REH cell (cell line): ENCODE measurements around a stretch of chr10.

GRCh38 chr10:124029315-124029973, 64.0 kb downstream of the CHST15 start:
- PRO-cap: no peak

- PRO-cap: bidirectional peak, plus-strand start at chr10:124036138, minus-strand start at chr10:124036043
These were observed 57.4 kb downstream of the CHST15 start for GRCh38 chr10:124035836-124036610.

DNA sequence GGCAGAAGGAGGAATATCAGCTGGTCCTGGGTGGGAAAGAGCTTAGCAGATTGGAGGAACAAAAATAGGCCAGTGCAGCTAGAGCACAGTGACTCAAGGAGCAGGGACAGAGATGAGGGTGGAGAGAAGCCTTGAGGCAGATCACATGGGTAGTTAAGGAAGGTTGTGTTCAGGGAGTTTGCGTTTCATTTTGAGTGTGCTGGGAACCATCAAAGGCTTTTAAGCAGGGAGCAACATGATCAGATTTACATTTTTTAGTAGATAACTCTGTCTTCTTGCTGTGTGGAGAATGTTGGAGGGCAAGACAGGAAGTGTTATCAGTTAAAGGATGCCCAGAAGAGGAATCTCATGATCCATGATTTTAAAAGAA, 113.5 kb downstream of the OAT start:
- PRO-cap: no peak

GRCh38 chr10:124389858-124390533, 28.7 kb downstream of the OAT start:
- PRO-cap: no peak

GRCh38 chr10:124475848-124476463, 14.3 kb downstream of the LHPP start:
- PRO-cap: no peak

GRCh38 chr10:124606854-124607562, 137.2 kb downstream of the FAM53B start:
- PRO-cap: no peak

- PRO-cap: no peak
These were observed 133.9 kb downstream of the FAM53B start for GRCh38 chr10:124610143-124610803.

GRCh38 chr10:124641939-124642743, 102.0 kb downstream of the FAM53B start:
- PRO-cap: no peak

DNA sequence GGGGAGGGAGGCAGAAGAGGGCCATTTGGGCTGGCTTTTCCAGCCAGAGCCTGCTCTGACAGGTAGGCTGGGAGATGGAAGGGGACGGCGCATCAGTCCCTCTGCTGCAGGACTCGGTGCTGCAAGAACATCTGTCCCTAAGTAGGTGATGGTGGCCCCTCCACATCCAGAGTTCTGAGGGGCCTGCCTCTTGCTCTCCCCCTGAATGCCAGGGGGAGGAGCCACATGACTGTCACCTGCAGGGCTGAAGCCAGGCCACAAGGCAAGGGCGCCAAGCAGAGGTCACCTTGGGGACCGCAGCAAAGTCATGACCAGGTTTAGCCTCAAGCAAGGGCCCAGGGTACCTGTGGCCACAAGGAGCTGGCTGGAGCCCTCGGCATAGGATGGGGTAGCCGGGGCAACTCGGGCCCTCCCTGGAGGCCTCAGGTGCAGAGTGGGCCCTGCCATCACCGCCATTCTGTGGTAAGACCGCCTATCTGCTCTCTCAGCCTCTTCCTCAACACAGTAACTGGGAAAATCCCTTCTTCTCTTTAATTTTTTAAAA, 99.3 kb downstream of the FAM53B start:
- PRO-cap: no peak

- PRO-cap: no peak
These were observed 72.7 kb downstream of the FAM53B start for GRCh38 chr10:124671514-124671783.

DNA sequence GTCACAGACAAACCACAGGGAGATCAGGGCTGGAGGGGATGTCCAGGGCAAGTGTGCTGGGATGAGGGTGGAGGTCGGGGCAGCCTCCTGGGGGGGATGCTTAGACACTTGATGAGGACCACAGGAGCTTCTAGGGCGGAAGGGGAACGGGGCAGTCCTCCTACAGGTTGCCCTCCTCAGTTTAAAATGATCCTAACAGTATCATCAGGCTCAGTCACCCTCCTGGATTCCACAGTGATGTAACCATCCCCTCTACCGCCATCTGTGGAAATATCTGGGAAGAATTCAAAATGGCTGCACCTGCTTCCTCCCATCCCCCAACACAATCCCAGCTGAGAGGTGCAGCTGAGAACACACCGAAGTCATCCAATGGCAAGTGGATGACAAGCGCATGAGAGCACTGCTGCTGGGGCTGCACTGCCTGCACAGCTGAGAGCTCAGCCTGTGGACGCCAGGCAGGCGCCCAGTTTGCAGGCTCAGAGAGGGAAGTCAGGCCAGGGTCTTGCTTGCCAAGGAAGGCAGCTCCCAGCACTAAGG, 46.5 kb downstream of the FAM53B start:
- PRO-cap: no peak

DNA sequence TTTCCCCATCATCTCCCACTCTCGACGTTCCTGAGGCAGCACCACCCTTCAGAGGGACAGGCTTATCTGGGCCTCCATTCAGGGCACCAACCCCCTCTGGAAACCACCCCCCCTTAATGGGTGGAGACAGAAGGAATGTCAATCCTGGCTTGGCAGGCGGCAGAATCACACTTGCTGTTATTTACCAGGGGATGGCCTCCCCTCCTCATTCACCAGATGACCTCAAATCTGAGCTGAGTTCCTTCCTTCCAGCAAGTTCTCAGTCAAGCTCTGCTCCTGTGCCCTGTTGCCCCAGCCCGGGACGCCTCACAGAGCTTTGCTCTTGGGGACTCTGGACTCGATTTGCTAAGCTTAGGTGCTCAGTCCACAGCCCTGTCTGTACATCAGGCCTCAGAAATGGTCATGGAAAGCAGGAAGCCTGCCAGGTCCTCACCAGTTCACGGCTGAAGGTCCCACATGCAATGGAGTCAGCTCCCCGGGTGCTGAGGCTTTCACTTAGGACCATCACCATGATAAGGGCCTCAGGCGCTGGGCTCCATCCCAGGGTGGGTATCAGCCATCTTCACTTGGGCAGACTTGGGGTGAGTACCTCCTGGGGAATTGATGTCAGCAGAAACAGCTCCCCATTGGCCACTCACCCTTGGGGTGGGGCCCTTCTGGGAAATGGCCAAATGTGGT, 37.8 kb downstream of the FAM53B start:
- PRO-cap: no peak

DNA sequence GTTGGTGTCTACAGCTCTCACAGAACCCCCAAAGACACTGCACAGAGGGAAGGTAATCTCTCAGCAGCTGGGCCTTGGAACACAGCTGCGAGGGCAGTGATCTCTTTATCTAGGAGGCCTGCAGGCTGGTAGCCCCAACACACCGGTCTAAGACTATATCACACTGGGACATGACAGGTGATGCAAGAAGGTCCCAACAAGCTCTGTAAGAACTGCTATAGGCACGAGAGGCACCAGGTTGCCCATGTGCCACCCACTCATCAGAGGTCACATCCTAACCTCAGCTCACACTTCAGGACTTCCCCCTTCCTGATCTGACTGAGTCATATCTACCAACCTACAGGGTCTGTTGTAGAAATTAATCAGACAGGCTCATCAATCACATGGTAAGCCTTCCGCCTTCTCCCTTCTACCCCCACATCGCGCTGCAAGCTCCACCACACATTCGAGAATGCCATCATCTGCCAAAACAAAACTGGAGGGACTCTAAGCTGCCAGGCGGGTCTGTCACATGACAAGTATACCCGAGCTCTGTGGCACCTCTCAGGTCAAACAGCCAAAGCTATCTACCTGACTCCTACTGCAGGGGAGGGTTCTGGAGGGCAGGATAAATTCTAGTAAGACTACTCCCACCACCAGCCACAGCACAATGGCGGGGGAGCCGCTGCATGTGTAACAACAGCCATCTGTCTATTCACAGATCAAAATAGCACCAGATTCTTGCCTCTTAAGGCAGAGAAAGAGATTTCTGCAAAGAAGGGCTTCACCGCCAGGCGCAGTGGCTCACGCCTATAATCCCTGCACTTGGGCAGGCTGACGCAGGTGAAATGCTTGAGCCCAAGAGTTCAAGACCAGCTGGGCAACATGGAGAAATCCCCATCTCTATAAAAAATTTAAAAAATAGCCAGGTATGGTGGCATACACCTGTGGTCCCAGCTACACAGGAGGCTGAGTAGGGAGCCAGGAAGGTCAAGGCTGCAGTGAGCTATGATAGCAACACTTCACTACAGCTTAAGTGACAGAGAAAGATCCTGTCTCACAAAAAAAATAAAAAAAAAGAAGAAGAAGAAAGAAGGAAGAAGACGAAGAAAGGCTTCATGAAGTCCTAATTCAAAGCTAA, 25.8 kb downstream of the FAM53B start:
- PRO-cap: no peak

GRCh38 chr10:124724288-124724568, 19.9 kb downstream of the FAM53B start:
- PRO-cap: no peak

DNA sequence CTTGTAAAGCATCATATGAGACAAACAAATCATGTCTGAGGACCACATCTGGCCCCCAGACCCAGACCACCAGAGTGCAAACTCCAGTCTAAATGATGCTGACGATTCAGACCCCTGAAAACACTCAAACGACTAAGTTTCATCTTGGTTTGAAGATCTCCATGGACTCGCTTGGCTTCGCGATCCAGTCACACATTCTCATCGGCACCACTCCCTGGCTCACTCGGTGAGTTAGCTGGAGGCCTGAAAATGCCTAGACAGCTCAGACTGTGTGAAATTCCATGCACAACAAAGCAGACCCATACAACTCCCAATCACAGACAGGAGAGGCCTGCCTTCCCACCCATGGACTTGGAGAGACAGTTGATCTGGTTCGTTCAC, 16.3 kb downstream of the FAM53B start:
- PRO-cap: no peak

GRCh38 chr10:124743029-124743149, 1.3 kb downstream of the FAM53B start:
- PRO-cap: bidirectional peak, plus-strand start at chr10:124743560, minus-strand start at chr10:124743100

DNA sequence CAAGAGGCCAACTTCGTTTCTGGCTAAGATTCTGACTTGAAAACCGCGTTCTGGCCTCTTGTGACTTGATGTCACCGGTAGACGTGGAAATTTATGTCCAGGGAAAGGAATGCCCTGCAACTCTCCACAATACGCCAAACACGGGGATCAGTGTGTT, 458 bp upstream of the EEF1AKMT2 start:
- PRO-cap: no peak

DNA sequence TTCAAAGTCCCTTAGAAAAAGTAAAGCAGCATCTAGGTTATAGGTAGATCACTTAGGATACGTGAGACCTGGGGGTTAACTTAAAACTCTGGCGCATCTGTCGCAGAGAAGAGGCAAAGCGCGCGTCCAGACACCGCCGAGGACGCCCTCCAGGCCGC, 25.6 kb upstream of the ZRANB1 start:
- PRO-cap: no peak

- PRO-cap: no peak
These were observed 41.4 kb downstream of the ZRANB1 start for GRCh38 chr10:124983008-124984022.

DNA sequence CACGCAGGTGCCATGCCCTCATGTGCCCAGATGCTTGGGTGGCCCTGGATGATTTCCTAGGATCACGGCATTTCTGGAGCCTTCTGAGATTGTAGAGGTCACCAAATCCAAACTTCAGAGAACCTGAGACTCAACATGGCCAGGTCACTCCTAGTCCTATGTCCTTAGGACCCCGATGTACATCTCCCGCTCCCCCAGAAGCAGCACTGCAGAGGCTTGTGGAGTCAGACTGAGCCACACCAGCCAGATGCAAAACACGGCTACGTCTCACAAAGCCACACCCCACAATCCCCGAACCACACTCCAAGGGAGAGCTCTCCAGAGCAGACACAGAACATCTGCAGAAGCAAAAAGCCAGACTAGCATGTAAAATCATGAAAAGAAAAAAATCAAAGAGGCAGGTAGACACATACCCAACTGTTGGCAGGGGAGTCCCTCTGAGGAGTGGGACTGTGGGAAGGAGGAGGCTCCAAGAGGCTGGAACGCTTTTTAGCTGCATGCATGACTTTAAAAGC, 27.5 kb upstream of the CTBP2 start:
- PRO-cap: no peak